Cardiac muscle cell (in vitro differentiated cells and primary cell): Measurements from ENCODE around the genes MAL, PROM2 and ADRA2B.

GRCh38 chr2:95018763-95019657 lies 6.5 kb upstream of the MAL start:
- RAMPAGE, long total RNA = no peak
- RRBS = no CpG with 5 or more reads among the region's 14 CpGs

DNA sequence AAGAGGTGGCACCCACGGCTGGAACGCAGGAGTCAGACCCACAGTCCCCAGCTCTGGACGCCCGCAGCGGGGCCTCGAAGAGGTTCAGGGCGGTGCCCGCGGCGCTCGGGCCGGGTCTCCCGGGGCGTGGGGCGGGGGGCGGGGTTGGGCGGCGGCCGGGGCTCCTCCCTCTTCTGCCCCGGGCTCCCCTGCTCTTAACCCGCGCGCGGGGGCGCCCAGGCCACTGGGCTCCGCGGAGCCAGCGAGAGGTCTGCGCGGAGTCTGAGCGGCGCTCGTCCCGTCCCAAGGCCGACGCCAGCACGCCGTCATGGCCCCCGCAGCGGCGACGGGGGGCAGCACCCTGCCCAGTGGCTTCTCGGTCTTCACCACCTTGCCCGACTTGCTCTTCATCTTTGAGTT lies at the start of gene MAL:
TSS of gene MAL (plus strand) at position 223 of the 399 bp plus-strand sequence.
- RAMPAGE, long total RNA = no peak
- RRBS = 7% methylated on average over 7 of the region's 44 CpGs

DNA sequence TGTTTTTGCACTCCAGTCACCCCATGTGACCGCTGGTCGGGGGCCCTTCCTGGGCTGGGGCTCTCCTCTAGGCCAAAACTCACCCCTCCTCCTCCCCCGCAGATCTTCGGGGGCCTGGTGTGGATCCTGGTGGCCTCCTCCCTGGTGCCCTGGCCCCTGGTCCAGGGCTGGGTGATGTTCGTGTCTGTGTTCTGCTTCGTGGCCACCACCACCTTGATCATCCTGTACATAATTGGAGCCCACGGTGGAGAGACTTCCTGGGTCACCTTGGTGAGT lies 22.3 kb downstream of the MAL start:
- RAMPAGE, long total RNA = no peak
- RRBS = no CpG with 5 or more reads among the region's 7 CpGs

DNA sequence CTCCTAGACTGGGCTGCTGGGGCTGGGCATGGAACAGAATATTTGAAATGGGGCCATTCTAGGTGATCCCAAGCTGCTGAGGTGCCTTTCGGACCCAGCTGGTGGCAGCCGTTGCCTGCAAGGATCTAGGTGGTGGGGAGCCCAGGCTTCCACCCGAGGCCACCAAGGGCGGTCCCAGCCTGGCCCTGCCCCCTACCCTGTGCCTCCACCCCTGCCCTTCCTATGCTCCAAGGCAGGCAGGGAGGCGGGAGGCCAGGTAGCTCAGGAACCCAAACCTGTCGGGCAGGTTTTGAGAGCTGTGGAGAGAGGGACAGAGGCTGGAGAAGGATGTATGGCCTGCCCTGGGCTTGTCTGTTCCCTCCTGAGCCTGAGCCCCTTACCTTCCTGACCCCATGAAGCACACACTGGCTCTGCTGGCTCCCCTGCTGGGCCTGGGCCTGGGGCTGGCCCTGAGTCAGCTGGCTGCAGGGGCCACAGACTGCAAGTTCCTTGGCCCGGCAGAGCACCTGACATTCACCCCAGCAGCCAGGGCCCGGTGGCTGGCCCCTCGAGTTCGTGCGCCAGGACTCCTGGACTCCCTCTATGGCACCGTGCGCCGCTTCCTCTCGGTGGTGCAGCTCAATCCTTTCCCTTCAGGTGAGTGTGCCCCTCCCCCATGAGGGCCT lies at the start of gene PROM2:
TSS of gene PROM2 (plus strand) at position 256 of the 665 bp plus-strand sequence.
- RAMPAGE, long total RNA = no peak
- RRBS = no CpG with 5 or more reads among the region's 15 CpGs

- RAMPAGE, long total RNA = no peak
- RRBS = 8% methylated on average over 13 of the region's 80 CpGs
These were observed 48.2 kb downstream of the KCNIP3 start for GRCh38 chr2:95345009-95346164.

GRCh38 chr2:95401816-95402442 lies 579 bp upstream of the FAHD2A start:
- RAMPAGE, long total RNA = no peak
- RRBS = no CpG with 5 or more reads among the region's 20 CpGs

GRCh38 chr2:95434377-95435091 lies 32.0 kb downstream of the FAHD2A start:
- RAMPAGE, long total RNA = no peak
- RRBS = no CpG with 5 or more reads among the region's 5 CpGs

DNA sequence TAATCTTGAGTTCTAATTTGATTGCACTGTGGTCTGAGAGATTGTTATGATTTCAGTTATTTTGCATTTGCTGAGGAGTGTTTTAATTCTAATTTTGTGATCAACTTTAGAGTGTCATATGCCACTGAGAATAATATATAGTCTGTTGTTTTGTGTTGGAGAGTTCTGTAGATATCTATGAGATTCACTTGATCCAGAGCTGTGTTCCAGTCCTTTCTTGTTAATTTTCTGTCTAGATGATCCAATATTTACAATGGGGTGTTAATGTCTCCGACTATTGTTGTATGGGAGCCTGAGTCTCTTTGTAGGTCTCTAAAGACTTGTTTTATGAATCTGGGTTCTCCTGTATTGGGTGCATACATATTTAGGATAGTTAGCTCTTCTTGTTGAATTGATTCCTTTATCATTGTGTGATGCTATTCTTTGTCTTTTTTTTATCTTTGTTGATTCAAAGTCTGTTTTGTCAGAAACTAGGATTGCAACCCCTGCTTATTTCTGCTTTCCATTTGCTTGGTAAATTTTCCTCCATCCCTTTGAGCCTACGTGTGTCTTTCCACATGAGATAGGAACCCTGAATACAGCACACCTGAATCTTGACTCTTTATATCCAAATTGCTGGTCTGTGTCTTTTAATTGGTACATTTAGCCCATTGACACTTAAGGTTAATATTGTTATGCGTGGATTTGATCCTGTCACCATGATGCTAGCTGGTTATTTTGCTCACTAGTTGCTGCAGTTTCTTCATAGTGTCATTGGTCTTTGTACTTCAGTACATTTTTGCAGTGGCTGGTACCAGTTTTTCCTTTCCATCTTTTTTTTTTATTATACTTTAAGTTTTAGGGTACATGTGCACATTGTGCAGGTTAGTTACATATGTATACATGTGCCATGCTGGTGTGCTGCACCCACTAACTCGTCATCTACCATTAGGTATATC lies 171.1 kb downstream of the ANKRD36C start:
- RAMPAGE, long total RNA = no peak
- RRBS = no CpG with 5 or more reads among the region's 4 CpGs

- RAMPAGE, long total RNA = no peak
- RRBS = no CpG with 5 or more reads among the region's 3 CpGs
These were observed 152.8 kb downstream of the ANKRD36C start for GRCh38 chr2:95838832-95839276.

DNA sequence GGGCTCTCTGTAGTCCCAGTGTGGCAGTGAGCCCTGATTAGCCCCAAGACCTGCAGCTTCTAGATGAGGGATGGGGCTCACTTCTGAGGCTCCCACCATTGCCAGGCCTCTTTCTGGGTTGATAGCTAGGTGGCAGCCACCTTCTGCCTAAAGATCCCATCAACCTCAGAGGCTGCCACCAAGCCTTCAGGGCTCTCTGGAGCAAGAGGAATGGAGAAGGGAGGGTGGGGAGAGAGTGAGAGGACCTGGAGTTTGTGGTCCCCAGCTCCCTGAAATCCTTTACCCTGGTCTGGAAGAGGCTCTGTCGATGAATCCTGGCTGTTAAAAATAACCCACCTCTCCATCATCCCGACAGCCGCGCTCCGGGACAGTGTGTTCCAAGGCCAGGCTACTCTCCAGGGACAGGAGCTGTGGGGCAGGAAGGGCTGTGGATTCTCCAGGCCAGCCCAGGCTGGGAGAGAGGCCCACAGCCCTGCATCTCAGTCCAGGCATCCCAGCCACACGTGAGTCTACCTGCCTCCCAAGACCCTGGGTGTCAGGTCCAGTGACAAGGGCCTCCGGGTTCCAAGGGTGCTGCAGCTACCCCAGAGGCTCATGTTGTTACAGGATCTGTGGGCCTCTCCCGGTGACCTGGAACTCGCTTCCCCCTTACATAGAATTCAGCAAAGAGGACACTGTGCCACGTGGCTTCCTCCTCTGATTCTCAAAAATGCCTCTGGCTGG lies 17.5 kb downstream of the ADRA2B start:
- RAMPAGE, long total RNA = no peak
- RRBS = 80% methylated on average over 2 of the region's 10 CpGs

DNA sequence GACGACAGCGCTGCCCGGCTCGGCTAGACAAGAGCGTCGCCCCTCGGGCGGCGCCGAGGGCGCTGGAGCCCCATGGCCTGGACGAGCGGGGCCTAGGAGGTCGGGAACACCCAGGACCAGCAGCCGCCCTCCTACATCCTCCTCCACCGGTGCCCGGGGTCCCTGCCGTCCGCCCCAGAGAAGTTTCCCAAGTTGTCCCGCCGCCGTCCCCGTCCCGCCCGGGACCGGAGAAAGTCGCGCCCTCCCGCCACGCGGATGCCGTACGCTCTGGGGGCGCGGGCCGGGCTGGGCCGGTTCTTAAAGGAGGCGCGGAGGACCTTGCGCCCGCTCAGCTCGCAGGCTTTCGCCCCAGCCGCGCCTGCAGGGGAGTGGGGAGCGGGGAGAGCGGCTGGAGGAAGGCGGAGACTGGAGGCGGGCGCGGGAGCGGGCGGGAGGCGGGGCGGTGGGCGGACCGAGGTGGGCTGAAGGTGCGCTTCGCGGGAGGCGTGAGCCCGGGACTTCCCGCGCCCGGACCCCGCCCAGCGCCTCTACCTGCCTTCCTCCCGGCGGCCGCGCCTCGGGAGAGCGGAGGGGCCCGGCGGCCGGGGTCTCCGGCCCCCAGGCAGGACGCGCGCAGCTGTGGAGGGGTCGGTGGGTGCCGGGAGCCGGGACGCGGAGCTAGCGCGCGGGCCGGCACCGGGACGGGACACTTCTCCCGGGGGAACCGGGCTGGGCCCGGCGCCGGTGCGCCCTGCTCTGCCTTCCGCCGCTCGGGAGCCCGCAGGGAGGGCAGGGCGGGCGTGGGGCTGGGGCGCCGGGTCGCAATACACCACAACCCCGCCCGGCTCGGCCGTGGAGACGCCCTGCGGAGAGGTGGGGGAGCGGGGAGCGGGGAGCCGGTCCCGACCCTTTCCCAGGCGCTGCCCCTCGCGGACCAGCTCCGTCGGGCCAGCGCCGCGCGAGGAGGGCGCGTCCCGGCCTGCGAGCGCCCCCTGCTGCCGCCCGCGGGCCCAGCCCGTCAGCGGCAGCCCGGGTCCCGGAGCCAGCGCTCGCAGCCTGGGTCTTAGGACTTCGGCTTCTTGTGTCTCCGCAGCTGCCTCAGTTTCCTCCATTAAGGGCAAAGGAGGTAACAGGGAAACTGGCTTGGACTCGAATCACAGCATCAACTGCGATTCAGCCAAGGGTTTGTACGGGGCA lies at the start of gene ADRA2B:
TSS of gene ADRA2B (minus strand) at position 370 of the 1,176 bp plus-strand sequence.
- RAMPAGE, long total RNA = start-site peak on the minus strand centred at position 354 of the sequence, 13 bp wide, 70 and 91 reads in 2 replicates
- RRBS = 2% methylated on average over 70 of the region's 144 CpGs

GRCh38 chr2:96131267-96131940 lies 6.9 kb downstream of the ASTL start:
- RAMPAGE, long total RNA = no peak
- RRBS = no CpG with 5 or more reads among the region's 11 CpGs

DNA sequence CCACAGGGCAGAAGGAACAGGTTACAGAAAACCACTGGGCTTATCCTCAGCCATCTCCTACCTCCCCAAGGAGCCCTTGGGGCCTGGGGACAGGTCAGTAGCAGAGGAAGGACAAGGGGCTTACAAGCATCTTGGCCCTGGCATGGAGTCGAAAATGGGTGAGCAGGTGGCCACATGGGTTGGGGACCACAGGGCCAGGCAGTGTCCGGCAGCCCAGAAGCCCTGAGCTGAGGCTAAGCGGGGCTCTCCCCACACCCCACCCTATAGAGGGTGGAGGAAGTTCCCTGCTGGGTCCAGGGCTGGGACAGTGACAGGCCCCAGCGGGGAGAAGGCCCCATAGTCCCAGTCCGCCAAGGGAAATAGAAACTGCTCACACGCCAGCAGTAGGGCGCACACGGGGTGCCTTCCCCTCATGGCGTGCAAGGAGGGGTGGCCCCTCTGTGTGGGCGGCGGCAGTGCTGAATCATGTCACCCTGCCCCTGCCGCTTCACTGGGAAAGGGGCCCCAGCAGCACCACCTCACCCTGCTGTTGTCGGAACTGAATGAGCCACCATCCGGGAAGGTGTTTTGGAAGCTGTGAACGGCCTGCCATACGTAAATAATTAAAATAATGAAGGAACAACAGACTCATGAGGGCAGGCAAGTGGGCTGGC lies 12.5 kb upstream of the DUSP2 start:
- RAMPAGE, long total RNA = no peak
- RRBS = no CpG with 5 or more reads among the region's 16 CpGs

DNA sequence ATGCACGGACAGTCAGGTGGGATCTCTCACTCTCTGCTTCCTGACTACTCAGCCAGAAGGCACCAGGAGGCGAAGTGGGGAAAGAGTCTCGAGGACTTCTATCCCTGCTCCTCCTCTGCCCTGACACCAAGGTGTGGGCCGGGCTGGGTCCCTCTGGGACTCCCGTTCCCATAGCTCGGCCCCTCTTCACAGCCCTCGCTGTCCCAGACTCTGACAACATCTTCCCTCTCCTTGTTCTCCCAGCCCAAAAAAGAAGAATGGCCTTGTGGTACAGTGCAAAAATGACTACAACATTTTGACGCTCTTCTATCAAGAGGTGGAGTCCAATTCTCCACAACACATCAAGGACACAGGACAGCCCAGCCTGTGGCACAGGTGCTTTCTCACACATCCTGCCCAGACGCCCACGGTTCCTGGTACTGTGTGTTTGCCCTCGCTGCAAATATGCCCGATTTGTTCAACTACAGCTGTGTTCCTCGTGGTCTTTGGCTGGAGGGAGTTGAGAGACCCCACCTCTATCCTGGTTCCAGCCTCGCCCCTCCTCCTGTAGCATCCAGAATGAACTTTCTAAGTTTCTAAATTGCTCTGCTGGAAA lies 14.1 kb upstream of the DUSP2 start:
- RAMPAGE, long total RNA = no peak
- RRBS = no CpG with 5 or more reads among the region's 14 CpGs

DNA sequence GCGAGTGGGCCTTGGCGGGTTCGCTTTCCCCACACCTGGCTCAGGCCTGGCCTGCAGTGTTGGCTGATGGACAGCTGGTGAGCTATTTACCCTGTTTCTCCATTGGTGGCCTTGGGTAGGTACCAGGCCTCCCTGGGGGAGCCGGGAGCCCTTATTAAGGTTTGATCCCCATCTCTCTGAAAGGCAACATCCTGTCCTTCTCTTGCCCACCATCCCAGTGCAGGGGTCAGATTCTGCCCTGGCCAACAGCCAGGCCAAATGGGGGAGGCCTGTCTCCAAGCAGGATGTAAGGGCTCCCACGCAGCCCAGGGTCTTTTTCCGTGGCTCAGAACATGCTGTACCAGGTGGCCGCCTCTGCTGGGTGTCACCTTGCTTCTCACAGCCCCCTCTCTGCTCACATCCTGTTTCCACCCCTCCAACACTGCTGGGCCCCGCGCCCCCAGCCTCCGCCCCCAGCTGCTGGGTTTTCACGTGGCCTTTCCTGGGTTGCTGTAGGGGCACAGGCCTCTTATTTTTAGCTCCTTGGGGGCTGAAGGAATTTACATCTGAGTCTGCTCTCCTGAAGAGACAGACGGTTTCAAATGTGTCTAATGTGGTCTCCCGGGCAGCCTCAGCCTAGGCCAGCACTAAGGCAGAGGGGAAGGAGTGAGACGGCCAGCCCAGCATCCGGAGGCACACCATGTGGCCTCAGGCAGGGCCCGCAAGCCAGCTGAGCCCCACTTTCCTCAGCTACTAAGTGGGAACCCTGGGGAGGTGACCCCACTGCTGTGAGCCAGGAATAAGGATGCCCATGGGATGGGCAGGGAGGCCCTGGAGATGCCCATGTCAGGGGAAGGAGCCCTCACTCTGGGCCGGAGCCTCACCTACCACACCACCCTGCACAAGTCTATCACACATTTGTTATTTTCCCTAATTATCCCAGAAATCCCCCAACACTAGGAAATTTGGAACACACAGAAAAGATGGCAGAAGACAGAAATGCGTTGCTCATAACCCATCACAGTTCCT lies 18.6 kb upstream of the DUSP2 start:
- RAMPAGE, long total RNA = no peak
- RRBS = 35% methylated on average over 3 of the region's 18 CpGs

DNA sequence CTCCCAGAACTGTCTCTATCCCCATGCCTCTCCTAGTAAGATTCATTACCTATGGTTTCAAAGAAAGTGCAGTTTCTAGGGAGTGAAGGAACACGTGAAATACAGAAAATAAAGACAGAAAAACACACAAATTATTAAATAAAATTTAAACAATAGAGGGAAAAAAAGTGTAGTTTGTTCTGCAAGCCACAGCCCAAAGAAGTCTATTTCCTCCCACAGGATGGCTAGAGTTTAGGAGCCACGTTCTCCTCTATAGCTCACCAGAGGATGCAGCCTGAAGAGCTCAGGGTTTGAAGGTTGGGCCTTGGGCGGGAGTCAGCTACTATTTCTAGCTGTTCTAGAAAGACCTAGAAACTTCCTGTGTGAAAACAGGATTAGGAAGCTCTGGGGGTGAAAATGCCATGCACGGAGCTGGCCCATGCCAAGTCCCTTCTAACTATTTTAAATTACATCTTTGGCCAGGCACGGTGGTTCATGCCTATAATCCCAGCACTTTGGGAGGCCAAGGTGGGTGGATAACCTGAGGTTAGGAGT lies 14.9 kb downstream of the TMEM127 start:
- RAMPAGE, long total RNA = no peak
- RRBS = no CpG with 5 or more reads among the region's 5 CpGs

DNA sequence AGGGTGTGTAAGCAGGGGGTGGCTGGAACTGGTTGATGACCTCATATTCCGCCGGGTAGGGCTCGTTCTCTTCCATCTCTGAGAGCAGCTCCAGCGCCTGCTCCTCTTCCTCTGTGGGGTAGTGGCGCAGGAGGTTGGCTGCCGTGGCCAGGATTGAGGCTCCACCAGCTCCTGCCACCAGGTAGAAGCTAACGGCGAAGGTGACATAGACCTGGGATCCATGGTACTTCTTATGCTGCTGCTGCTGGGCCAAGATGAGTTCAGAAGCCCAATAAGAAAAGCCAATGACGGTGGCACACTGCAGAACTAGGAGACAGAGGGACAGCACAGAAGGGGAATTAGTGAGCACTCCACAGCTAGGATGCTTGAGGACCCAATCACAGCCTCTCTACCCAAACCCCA lies 12.0 kb downstream of the TMEM127 start:
- RAMPAGE, long total RNA = no peak
- RRBS = no CpG with 5 or more reads among the region's 9 CpGs

GRCh38 chr2:96274153-96275066 lies 8.4 kb downstream of the CIAO1 start:
- RAMPAGE, long total RNA = no peak
- RRBS = no CpG with 5 or more reads among the region's 8 CpGs

DNA sequence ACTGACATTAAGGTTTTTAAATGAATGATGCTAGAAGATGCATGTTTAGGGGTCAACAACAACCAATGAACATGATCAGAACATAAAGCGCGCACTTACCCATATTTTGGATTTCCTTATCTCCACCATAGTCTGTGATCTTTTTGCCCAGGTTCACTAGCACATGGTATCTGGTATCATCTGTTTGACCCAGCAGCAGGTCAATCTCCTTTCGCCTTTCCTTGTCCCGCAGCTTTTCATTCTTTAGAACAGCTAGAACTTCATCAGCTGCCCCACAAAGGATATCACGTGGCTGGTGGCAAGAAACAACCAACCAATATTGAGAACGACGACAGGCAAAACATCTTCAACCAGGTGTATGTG lies 3.9 kb downstream of the SNRNP200 start:
- RAMPAGE, long total RNA = no peak
- RRBS = no CpG with 5 or more reads among the region's 7 CpGs

DNA sequence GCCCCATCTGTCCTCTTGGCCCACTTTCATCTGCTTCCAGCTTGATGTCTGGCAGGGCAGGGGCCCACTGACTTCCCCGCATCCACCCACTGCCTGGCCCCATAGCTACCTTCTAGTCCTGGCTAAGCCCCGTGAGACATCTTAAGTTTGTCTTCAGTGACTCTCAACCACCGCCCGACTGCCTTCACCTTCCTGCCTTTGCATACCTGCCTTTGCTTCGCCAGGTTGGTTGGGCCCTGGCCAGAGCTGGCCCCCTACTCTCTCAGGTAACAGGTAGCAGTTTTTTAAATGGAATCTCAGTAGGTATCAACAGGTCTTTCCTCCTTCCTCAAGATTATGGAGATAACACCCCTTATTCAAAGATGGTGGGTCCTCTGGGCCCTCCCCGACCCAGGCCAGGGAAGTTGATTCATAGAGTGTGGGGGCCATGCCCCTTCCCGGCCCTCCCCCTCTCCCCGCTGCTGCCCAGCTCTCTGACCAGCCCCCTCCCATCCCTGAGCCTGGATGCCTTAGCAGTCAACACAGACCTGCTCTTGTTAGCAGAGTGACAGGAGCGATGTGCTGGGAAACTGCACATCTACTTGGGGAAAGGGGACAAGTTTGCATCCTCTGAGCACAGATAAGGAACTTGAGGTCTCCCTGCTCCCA lies 2.9 kb downstream of the ARID5A start:
- RAMPAGE, long total RNA = no peak
- RRBS = no CpG with 5 or more reads among the region's 9 CpGs